Hematopoietic multipotent progenitor cell (in vitro differentiated cells): ENCODE measurements around a stretch of chr1.

DNA sequence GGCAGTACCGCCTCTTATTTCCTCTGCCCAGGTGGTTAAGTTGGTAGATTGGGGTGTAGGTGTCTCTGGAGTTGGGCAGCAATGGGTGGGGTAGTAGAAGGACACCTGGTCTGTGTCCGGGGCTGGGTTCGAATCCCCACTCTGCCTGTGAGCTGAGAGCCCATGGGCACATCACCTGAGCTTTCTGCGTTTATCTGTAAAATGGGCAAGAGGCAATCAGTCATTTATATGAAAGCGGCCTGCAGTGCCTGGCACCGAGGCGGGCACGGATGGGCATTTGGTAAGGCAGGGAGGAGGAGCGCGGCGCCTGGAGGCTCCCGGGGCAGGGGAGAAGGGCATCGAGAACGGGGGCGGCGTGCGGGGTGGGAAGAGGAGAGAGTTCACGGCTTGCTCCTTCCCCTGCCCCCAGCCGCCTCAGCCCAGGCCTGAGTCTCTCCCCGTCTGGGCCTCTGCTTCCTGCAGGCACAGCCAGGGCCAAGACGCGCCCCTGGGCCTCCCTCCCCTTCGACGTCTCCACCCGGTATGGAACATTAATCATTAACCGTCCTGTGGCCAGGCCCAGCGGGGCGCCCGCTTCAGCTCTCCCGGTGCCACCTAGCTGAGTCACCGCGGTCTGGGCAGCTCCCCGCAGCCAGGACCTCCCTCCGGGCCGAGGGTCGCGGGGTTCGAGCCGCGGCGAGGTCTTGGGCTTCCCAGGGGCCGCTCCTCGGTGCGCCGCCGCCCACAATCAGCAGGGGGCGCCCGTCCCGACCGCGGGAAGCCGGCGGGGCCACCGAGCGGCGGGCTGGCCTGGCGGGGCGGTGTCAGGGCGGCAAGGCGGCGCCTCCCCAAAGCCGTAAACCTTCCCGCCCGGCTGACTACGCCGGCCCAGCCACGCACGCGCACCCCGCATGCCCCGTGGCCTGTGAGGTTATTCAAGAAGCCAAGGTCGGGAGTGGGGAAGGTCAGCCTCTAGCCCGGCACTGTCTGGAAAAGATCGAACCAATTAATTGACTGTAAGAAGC is 23.2 kb upstream of the RD3 start:
- CAGE, long polyA plus RNA = no peak

GRCh38 chr1:211573821-211574725 is 4.9 kb downstream of the SLC30A1 start:
- CAGE, long polyA plus RNA = no peak

GRCh38 chr1:211611118-211611685 is 32.2 kb upstream of the SLC30A1 start:
- CAGE, long polyA plus RNA = no peak

DNA sequence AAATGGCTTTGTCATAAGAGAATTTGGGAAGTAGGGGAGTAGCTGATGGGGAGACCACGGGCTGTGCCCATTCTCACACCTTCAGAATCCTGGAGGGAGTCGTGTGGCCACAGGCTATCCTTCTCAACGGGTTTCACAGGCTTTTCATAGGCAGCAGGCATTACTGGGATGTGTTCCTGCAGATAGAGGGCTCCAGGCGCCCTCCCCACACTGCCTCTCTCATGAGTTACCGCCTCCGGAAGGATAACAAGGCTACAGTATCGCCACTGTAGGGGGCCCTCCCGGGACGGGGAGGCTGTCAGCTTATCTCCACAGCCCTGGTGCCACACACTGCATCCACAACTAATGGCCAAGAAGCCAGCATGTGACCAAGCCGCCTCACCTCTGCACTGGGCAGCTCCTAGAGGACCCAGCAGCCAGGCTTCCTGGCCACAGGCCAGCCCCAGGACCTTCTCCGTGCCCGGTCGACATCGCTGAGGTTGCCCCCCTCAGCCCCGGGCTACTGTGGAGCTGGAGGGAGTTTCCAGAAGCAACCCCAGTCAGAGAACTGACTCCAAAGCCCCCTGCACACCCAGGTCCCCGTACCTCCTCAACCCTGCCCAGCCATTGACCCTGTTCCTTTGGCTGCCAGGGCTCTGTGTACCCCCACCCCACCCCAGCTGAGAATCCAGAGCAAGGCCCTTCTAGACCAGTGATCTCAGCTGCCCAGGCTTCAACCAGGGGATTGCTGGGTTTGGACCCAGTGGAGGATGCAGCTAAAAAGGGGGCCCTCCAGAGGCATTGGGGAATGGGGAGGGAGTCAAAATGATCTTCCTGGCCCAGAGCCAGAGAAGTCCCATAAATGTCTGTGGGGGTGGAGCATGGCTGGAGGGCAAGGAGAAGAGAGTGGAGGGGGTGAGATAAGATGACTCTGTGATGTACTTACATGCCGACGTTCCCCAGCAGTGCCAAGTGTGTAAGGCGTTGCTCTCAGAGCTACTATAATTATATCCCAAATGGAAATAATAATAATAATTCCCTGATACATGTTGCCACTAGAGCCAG is 45.0 kb downstream of the NEK2 start:
- CAGE, long polyA plus RNA = no peak

DNA sequence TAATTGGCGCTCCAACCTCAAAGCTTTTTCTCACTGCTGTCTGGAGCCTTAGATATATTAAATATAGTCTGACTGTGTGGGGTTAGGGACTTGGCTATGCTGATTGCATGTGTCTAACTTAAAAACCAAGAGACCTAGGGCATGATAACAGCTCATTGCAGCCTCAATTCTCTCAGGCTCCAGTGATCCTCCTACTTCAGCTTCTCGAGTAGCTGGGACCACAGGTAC is 64.8 kb upstream of the NEK2 start:
- CAGE, long polyA plus RNA = no peak

DNA sequence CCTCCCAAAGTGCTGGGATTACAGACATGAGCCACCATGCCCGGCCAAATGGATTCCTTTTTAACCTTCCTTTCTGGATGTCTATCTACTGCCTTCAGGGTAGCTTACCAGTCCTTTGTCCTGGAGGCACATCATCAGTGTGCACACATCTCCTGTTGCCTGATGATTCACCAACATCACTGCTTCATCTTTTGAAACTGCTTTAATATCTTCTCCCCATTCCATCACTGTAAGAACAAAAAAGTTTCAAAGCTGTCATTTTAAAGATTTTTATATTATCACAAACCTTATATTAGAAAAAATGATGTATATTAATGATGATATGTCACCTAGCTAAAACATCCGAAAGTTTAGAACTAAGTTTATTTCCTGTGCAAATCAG is 37.6 kb downstream of the LPGAT1 start:
- CAGE, long polyA plus RNA = no peak

DNA sequence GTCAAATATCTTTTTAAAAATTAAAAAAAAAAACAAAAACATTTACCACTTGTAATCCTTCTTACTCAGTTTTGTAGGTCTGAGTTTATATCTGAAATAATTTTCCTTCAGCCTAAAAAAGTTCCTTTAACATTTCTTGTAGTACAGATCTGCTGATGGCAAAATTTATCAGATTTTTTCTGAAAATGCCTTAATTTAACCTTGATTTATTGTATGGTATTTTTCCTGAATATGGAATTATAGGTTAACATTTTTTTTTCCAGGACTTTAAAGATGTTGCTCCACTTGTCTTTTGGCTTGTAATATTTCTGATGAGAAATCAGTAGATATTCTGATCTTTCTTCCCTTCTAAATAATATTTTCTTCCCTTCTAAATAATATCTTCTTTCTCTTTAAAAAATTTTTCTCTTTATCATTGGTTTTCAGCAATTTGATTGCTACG is 77.3 kb downstream of the INTS7 start:
- CAGE, long polyA plus RNA = start-site peak on the minus strand centred at position 379 of the sequence, 545 bp wide, 15 reads

DNA sequence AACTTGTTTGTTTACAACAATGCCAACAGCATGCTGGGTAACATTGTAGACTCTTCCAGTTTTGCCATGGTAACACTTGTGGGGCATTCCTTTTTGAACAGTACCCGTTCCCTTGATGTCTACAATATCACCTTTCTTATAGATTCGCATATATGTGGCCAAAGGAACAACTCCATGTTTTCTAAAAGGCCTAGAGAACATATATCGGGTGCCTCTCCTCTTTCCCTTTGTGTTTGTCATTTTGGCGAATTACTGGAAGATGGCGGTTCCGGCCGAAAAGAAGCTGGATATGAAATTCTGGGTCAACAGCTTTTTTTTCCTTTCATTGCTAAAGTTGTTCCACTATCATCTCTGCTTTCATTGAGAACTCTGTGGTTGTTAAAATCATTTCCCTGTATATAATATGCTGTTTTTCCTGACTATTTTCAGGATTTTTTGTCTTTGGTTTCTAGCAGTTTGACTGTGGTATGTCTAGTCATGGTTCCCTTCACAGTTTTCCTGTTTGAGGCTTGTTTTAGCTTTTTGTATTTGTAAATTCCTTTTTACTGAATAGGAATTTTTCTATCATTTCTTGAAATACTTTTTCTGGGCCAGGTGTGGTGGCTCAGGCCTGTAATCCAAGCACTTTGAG is 16.3 kb downstream of the DTL start:
- CAGE, long polyA plus RNA = no peak

GRCh38 chr1:212190105-212190555 is 95.1 kb upstream of the PPP2R5A start:
- CAGE, long polyA plus RNA = no peak

- CAGE, long polyA plus RNA = no peak
These were observed 3.8 kb downstream of the PPP2R5A start for GRCh38 chr1:212288907-212289599.

DNA sequence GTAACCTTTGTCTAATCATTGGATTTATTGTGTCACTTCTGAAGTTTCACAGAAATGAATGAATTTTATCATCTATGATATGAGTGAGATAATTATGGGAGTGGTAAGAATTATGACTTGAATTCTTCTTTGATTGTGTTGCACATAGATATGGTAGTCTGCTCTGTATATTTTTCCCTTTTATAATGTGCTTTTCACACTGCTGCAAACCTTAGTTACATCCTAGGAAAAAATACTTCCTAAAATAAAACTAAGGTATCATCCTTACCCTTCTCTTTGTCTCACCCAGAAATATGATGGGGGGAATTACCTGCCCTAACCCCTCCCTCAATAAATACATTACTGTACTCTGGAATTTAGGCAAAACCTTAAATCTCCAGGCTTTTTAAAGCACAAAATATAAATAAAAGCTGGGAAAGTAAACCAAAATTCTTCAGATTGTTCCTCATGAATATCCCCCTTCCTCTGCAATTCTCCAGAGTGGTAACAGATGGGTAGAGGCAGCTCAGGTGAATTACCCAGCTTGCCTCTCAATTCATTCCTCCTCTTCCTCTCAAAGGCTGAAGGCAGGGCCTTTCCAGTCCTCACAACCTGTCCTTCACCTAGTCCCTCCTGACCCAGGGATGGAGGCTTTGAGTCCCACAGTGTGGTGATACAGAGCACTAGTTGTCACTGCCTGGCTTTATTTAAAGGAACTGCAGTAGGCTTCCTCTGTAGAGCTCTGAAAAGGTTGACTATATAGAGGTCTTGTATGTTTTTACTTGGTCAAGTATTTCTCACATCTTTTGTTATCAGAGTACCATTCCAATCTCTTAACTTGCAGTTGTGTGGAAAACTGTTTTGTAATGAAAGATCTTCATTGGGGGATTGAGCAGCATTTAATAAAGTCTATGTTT is 53.5 kb downstream of the PACC1 start:
- CAGE, long polyA plus RNA = no peak

GRCh38 chr1:212466717-212467759 is 34.3 kb downstream of the NENF start:
- CAGE, long polyA plus RNA = no peak

- CAGE, long polyA plus RNA = no peak
These were observed 53.6 kb downstream of the NENF start for GRCh38 chr1:212485874-212487125.

- CAGE, long polyA plus RNA = no peak
These were observed 81.3 kb downstream of the NENF start for GRCh38 chr1:212513998-212514455.

- CAGE, long polyA plus RNA = no peak
These were observed 14.2 kb downstream of the GARIN4 start for GRCh38 chr1:212638423-212638988.

- CAGE, long polyA plus RNA = no peak
These were observed 33.5 kb downstream of the GARIN4 start for GRCh38 chr1:212657847-212658109.

DNA sequence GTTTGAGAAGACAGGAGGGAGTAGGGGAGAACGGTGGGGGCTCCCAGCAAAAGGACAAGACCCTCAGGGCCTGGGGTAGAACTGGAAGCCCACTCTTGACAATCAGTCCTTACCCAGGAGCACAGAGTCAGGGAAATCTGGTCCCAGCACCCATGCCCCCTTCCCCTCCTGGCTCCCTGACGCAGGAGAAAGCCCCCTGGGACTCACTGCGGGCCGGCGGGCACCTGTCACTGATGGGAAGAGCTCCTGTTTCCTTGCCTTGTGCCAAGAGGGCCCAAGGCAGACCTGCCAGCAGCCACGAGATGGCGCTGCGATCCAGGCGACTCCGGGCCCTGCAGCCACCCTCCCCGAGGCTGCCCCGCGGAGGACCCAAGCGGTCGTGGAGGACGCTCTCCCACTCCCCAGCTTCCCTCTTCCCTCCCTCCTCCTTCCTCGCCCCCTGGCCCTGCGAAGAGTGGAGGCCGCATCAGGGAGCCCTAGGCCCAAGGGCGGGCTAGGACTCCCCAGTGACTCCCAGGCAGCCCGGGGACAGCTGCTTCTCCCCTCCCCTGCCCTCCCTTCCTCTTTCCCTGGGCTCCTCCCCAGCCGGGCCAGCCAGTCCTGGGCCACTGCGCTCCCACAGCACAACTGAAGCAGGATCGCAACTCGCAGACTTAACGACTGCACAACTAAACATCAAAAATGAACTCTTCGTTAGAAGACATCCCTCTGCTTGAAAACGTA is 34.4 kb downstream of the BATF3 start:
- CAGE, long polyA plus RNA = no peak

DNA sequence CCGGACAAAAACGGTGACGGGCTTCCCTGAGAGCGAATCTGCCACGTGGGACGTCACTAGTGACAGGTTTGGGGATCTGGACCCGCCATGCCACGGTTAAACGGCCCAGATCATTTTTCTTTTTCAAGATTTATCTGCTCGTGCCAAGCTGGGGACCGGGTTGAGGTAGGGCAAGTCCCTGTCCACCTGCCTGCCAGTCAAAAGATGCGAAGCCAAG is 872 bp upstream of the BATF3 start:
- CAGE, long polyA plus RNA = no peak

GRCh38 chr1:212741610-212742242 is 42.1 kb upstream of the BATF3 start:
- CAGE, long polyA plus RNA = no peak

- CAGE, long polyA plus RNA = no peak
These were observed 329.2 kb upstream of the PROX1 start for GRCh38 chr1:213658633-213658989.